Measurements from ENCODE around the genes CDH22 and SLC35C2.

DNA sequence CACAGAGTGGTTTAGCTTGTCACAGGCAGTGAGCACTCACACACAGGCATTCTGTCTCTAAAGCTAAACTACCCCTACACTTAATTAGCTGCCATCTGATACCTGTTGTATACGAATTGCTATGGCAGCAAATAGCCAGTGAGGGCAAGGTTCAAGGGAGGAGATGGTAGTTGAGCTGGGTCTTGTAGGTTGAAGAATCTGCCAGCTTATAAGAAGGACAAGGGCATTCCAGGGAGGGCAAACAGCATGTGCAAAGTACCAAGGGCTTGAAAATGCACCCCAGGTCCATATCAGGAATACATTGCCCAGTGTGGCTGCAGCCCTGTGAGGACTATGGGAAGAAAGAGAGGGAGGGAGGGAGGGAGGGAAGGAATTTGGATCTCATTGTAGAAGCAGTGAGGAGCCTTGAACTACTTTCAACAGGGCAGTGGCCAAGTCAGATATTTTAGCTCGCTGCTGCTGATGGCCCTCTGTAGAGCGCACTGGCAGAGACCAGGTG, 5.0 kb downstream of the TNNC2 start:
- PRO-cap: no peak

DNA sequence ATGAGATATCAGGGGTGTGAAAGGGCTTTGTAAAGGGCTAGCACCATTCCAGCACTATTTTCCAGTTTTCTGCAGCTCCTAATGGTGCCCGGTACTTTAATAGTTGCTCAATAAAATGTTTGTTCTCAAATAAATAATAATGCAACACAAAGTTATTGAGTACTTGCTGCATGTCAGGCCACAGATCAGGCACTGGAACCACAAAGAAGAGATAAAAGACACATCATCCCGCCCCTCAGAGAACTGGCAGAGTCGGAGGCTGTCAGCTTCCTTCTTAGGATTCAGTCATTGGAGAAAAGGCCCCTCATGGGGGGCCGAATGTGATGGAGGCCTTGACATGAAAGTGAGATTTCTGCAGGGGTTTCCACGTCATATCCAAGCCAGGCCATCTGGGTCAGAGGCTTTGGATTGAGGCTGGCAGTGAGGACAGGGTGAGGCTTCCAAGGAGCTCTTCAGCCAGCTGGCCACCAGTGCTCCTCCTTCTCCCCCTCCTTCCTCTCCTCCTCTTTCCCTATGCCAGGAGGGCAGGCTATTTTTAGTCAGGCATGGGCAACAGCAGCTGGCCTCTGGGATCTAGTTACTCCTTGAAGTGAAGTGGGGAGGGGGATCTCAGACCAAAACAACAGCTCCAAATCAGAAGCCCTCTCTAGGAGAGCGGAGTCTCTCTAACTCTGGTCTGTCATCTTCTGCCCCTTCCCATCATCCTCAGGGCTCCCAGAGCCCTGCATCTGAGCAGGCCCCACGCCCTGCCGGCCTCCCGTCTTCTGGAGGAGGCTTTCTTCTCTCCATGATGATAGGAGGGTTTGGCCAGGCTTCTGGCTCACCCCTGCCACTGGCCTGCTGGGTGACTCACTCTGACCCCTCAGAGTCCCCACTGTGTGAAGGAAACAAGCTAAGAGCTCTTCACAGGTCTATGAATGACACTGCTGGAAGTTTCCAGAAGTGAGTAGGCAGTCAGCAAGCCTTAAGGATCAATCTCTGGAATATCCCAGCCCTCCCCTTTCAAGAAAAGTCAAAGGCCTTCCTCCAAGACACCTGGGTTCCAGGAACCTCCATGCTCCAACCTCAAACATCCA, 695 bp downstream of the TNNC2 start:
- PRO-cap: no peak

DNA sequence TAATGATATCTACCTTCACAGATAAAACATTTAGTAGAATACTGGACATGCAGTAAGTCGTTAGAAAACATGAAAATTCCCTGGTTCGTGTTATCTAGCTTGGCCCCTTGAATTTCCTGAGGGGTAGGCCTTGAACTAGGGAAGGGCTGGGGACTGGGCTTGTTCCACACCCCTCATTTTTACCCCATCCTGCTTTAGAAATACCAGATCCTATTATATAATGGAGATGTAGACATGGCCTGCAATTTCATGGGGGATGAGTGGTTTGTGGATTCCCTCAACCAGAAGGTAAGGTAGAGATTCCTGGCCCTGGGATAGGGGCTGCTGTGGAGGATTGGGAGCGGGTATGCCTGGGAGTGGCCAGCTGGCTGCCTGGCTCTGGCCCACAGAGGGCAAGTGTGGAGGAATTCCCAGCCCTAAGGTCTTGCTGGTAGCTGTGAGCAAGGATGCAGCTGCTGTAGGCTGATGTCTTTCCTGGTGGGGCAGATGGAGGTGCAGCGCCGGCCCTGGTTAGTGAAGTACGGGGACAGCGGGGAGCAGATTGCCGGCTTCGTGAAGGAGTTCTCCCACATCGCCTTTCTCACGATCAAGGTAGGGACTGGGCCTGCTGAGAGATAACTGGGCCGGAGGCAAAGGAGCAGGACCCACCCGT, 6.5 kb downstream of the CTSA start:
- PRO-cap: no peak

- PRO-cap: no peak
These were observed 2.4 kb downstream of the PLTP start for GRCh38 chr20:45909197-45910283.

GRCh38 chr20:45933504-45934488, 687 bp upstream of the PCIF1 start:
- PRO-cap: bidirectional peak, plus-strand start at chr20:45933913, minus-strand start at chr20:45933785

DNA sequence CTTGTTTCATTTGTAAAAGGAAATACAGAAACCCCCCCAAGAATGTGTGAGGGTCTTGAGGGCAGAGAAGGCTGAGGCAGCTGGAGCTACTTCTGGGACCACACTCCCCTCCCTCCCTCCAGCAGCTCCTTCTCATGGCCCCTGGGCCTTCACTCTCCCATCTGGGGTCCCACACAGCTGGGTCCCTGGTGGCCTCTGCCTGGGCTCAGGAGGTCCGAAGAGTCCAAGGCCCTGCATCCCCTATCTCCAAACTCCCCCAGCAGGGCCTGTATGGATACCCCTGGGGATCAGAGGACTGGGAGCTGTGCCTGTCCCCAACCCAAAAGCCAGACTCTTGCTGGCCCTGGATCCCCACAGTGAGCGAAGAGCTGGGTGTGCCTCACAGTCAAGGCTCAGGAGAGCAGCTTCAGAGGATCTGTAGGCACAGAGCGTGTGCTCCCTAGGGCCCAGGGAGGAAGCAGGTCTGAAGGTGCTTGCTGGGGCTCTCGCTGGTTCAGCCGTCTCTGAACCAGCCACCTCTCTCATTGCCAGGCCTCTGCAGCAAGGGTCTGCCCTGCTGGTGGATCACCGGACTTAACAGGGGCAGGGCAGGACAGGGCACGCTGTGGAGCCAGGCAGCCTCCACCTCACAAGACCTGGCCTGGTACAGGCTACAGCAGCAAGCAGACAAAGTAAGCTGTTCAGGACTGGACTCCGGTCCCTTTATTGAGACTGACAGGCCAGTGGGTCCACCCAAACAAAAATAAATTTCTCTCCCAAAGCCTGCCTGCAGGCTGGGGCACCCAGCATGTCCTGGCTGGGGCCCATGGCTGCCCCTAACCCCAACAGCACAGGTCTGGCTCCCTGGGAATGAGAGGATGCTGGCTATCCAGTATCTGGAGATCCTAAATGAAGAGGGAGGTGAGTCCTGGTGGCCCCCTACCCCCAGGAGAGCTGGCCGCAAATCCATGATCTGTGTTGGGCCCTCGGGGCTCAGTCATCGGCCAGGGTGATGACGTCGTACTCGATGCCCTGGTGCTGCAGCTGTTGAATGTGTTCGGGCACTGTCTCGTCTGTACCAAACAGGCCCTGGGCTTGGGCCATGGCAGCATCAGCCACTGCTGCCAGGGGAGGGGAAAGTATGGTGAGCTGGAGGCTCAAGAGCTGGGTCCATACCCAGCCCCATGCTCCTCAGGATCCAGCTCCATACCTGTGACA, 13.9 kb downstream of the PCIF1 start:
- PRO-cap: unidirectional peak, plus-strand start at position 712 of the sequence; unidirectional peak, plus-strand start at position 953 of the sequence

- PRO-cap: no peak
These were observed 15.8 kb downstream of the PCIF1 start for GRCh38 chr20:45950126-45950812.

DNA sequence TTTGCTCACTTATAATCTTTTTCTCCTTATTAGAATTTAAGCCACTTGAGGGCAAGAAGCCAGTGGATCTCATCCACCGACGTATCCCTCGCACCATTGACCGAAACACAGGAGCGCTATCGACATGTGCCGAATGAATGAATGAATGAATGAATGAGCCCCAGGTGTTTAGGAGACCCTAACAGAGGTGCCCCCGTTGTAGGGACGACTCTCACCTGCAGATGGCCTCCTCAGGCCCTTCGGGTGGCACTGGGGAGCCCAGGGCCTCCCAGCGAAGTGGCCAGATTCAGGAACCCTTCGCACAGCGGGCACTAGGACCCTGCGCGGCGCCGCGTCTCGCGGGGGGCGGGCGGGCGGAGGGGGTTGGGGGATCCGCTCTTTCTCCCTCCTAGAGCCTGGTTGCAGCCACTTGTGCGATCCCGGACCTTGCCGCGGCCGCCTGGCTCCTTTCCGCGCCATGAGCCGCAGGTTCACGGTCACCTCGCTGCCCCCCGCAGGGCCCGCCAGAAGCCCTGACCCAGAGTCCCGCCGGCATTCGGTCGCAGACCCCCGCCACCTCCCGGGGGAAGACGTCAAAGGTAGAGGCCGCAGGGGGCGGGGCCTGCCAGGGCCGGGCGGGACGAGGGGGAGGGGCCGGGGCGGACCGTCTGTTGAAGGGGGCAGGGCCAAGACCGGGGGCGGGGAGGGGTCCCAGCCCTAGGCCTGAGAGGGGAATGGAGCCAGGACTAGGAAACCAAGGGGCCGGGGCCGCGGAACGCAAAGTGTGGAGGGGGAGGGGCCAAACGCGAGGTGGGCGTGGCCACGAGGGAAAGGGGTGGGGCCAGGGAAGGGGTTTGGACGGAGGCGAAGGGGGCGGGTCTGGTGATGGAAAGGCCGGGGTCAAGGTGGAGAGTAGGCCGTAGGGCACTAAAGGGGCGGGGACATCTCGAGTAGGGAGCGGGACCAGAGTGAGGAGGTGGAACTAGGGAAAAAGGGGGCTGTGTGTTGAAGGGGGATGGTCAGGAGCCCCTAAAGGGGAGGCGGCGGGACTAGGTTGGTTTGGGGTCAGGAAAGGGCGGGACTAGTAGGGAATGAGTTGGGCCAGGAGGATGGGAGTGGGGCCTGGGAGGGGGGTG, 7.3 kb upstream of the SLC12A5 start:
- PRO-cap: no peak

GRCh38 chr20:46031450-46032396, 2.7 kb downstream of the SLC12A5 start:
- PRO-cap: no peak

DNA sequence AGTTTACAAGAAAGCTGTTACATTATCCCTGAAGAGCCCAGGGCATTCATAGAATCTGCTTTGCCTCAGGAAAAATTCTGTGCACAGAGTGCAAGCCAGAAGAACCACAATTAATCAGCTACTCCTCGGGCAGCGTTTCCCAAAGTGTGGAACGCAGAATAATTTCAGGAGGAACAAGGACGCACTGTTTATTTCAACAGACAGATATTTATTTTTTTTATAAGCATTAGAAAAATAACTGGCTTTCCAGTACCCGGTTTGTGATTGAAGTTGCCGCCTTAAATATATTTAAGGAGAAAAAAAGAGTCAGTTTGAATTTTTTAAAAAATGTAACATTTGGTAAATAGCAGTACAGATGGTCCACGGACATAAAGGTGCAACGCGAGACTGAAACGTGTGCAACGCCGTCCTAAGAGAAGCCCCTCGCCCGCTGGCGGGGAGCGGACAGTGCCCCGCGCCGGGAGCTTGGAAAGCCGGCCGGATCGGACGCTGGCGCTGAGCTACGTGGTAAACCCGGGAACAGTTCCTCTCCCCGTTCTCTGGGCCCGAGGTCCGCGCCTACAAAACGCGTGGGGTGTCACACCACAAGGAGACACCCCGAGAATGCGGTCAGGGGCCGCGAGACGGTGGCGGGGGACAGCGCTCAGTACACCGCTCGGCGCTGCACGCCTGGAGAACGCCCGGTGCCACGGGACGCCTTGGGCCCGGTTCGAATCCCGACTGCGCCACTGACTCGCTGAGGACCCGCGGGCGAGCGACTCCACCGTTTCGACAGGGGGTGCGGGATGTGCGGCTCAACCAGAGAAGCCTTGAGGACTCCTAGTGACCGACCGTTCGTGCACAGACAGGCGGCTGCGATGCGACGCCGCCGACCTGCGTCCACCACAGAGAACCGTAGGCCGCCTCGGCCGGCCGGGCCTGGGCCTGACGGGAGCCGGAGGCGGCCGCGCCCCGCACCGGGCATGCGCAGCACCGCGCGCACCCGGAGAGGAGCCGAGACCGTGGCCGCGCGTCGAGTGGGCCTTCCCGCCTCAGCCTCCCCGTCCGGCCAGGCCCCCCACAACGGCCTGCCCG, 727 bp downstream of the NCOA5 start:
- PRO-cap: bidirectional peak, plus-strand start at position 991 of the sequence, minus-strand start at position 920 of the sequence

- PRO-cap: no peak
These were observed 1.4 kb downstream of the CDH22 start for GRCh38 chr20:46306666-46307545.

GRCh38 chr20:46307964-46309221, at the start of gene CDH22:
Gene CDH22, minus strand, starts transcription at chr20:46308498.
- PRO-cap: no peak

GRCh38 chr20:46345476-46346272, 18.6 kb downstream of the SLC35C2 start:
- PRO-cap: no peak

DNA sequence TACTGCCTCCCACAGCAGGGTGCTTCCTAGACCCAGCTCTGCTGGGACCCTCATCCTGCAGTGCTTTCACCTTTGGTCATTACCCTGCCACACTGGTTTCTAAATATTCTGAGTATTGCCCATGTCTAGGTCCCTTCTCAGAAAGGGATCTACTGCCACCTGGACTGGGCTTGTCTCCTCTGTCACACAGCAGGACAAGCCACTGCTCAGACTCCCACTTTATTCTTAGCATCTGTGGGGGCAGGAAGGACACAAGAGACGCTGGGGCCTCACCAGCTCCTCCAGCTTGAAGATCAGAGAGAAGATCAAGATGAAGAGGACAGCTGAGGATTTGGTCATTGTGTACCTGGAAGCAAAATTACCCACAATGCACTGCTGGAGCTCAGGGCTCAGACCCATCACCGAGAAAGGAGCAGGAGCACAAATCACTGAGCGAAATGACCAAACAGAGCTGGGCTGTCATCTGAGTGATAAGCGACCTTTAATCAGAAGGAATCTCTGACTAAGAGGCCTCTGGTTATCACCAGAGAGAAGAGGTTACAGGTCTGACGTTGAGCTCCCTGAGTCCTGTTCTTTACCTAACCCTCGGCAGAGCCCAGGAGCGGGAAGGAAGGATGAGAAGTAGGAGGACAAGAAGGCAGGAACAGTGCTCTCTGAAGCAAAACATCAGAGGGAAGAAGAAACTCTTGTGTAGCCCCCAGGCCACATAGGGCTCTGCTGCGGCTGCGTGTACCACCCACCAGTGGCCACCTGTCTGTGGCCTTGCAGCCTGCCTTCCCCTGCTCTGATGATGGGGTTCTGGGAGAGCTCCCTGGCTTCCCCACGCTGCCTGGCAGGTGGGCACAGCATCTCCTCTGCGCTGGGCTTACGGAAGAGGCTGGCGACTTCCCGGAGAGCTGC, 8.4 kb downstream of the SLC35C2 start:
- PRO-cap: no peak

DNA sequence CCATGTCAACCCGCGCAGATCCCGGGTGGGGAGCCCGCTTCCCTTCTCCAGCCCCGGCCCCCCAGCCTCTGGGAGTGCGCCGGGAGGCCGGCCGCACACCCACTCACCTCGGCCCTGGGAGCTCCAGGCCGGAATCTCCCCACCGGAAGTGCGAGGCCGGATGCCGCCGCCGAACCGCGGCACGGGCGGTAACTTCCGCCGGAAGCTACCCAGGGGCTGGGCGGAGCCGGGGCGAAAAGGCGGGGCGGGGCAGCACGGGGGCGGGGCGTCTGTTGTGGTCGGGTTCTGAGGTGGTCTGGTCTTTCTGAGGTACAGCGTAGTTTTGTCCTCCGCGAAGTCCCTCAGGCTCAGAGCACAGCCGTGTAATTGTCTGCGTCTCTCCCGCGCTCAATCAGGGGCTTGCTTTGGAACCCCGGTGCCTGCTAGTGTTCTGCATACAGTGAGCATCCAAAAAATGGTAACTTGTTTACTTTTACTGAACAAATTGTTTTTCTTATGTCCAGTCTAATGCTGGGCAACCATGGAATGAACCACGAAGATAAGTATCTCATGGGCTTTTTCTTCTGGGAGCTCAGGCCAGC, at the start of gene SLC35C2:
Gene SLC35C2 (minus strand): TSS at position 162 of the 581 bp plus-strand sequence.
- PRO-cap: bidirectional peak, plus-strand start at position 288 of the sequence, minus-strand start at position 135 of the sequence

- PRO-cap: no peak
These were observed 886 bp upstream of the SLC35C2 start for GRCh38 chr20:46365032-46365590.

DNA sequence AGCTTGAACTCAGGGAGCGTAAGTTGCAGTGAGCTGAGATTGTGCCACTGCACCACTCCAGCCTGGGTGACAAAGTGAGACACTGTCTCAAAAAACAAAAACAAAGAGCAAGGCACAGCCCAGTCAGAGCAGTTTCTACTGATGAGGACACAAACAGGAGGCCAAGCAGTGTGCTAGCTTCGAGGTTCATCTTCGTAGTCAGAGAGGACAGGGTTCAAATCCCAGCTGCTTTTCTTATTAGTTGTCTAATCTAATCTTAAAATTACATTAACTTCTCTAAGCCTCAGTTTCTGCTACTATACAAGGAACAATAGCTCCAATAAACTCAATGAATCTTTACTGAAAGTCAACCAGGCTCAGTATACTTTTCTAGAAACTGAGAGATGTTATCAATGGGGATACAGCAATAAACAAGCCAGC, 1.5 kb downstream of the TP53RK start:
- PRO-cap: no peak

DNA sequence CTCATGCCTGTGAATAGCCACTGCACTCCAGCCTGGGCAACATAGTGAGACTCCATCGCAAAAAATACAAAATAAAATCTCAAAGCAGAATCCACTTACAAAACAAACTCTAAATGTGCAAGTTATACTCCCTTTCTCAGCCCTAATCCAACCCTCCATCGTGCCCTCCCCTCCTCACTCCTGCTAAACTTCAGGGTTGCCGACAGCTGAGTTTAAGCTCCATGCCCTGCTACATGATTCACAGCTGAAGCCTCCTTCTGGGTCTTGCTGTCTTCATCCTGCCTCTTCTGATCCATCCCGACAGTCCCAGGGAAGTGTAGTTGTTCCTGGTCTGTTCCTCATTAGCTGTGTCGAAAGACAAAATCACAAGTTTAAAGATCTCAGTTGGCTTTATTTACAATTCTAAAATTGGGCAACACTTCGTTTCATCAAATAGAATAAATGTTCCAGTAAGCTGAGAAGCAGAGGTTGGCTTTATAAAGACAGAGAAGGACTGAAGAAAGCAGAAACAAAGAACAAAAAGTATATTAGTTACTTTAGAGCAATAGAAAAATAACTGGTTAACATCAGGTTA, 4.2 kb upstream of the SLC2A10 start:
- PRO-cap: no peak

DNA sequence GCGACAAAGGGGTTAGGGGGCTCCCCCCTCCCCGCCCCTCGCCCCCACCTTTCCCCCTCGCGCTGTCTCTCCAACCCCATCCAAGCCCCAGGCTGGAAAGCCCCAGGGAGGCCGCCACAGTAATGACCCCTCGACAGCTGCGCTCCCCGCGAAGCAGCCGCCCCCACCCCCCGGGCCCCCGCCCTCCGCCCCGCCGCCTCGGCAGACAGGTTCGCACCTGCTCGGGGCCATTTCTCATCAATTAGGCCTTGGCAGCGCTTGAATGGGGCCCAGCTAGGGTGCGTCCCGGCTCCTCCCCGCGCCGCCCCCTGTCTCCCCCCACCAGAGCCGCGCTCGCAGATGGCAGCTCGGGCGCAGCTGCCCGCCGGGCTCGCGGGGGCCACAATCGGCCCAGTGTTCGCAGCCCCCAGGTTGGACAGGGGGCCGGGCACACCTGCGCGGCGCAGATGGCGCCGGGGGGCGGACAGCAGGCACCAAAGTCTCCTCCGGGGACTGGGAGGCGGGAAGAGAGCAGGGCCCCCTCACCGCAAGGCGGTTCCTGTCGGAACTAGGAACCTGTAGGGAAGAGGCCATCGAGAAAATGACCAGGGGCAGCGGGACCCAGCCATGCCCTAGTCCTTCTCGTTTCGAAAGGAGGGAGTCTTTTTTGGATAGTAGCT, 83.3 kb upstream of the EYA2 start:
- PRO-cap: no peak

- PRO-cap: no peak
These were observed 95.8 kb downstream of the EYA2 start for GRCh38 chr20:46990218-46991004.

Measured in jejunum (tissue), 1 donor.